ENCODE measurements around a stretch of chr19.

DNA sequence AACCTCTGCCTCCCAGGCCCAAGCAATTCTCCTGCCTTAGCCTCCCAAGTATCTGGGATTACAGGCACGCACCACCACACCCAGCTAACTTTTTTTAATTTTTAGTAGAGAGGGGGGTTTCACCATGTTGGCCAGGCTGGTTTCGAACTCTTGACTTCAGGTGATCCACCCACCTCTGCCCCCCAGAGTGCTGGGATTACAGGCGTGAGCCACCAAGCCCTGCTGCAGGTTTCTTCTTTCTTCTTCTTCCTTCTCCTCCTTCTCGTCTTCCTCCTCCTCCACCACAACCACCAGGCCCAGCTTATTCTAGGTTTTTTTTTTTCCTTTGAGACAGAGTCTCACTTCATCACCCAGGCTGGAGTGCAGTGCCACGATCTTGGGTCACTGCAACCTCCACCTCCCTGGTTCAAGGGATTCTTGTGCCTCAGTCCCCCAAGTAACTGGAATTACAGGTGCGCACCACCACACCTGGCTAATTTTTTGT is 7.1 kb downstream of the BEST2 start:
- PRO-cap, result no peak
- RAMPAGE, long total RNA, 2 experiments, result no peak in any of the 2 experiments

DNA sequence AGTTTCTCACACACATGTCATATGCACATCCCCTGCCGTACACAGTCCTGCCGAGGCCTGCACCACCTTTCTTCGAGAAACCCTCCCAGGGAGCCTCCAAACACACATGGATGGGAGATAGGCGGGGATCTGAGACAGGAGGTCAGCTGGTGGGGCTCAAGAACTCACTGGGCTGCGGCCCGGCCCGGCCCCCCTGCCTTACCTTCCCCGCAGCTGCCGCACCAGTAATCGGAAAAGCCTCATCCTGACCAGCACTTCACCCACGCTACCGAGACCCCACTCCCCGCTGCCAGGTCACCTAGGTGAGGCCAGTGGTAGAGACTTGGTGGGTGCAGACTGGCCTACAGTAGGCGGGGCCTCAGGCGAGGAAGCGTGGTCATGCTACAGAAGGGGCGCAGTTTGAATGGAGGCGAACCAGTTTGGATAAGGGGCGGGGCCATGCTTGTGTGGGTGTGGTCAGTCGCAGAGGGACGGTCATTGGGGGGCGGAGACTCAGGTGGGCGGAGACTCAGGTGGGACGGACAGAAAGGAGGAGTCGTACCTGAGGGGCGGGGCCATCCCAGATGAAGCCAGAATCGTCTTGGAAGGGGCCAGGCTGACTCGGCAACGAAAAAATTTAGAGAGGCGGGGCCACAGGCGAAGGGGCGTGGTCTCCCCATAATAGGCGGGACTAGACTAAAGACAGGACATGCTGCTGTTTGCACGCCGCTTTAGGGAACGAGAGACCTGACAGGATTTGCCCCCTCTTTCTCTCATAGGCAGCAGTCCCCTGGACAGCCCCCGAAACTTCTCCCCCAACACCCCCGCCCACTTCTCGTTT is 2.1 kb downstream of the MAST1 start:
- PRO-cap, result unidirectional peak, plus-strand start at position 572 of the sequence
- RAMPAGE, long total RNA, 2 experiments, result no peak in any of the 2 experiments

- PRO-cap, result bidirectional peak, plus-strand start at chr19:12885360, minus-strand start at chr19:12885314
- RAMPAGE, long total RNA, 2 experiments, result no peak in any of the 2 experiments
Observed at GRCh38 chr19:12884749-12885805, 1.9 kb downstream of the KLF1 start.

DNA sequence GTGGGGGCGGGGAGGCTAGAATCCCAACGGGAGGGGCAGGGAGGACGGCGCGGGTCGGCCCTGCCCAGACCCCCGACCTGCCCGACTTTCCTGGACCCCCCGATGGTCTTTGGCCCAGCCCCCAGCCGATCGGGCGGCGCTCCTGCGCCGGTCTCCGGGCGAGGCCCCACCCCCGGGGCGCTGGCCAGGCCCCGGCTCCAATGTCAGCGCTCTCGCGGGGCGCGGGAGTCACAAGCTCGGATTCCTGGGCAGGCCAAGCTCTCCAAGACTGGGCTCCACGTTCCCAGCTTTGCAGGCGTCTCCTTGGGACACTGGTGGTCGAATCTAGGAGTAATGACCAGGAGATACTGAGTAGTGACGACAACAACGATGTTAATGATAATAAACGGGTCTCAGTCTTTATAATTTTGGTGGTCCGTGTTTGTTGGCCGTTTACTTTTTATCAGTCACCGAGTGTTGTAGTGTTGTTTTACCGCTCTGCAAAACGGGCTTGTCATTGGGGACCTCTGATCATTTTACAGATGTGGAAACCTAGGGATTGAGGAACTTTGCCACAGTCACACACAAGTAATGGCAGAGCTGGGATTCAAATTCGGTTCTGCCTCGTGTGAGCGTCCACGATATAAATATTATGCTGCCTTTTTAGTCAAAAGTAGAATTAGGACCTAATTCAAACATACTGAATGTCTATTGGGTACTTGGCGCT is 564 bp downstream of the RAD23A start:
- PRO-cap, result bidirectional peak, plus-strand start at position 233 of the sequence, minus-strand start at position 155 of the sequence
- RAMPAGE, long total RNA, 2 experiments, result no peak in any of the 2 experiments

DNA sequence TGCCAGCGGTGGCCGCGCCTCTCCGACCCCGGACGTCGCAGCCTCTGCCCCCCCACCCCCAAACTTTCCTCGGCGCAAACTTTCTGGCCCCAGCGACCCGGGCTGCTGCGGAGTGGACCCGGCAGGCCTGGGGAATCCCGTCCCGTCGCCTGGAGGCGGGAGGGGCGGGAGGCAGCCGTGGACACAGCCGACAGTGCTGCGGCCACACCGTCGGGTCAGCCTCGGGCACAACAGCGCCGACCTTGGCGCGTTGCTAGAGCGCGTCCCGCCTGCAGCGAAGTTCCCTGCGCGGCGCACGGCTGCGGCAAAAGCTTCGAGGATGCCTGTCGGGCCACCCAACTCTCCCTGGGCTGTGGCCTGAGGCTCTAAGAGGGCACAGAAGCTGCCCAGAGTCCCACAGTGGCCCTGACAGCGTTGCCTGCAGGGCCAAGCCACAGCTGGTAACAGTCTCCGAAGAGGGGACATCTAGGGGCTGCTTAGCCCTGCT is 1.3 kb downstream of the NFIX start:
- PRO-cap, result bidirectional peak, plus-strand start at position 205 of the sequence, minus-strand start at position 217 of the sequence
- RAMPAGE, long total RNA, 2 experiments, result no peak in any of the 2 experiments

DNA sequence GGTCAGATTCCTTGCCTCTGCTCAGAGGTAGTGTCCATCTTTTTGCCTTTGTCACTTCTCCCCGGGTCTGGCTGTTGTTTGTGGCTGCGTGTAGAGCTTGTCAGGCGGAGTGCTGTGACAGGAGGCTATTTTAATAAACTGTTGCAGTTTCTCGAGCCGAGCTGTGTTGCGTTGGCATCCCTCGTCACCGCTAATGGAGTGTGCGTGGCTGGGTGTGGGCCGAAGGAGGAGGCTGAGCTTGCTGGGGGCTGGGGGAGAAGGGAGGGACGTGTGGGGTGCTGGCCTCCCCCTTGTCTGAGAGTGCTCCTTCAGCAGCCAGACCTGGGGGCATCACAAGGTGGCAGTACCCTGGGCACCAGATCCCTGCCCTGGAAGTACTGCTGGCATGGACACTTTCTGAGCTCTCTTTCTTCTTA is 26.8 kb downstream of the NFIX start:
- PRO-cap, result bidirectional peak, plus-strand start at position 318 of the sequence, minus-strand start at position 195 of the sequence
- RAMPAGE, long total RNA, 2 experiments, result no peak in any of the 2 experiments

DNA sequence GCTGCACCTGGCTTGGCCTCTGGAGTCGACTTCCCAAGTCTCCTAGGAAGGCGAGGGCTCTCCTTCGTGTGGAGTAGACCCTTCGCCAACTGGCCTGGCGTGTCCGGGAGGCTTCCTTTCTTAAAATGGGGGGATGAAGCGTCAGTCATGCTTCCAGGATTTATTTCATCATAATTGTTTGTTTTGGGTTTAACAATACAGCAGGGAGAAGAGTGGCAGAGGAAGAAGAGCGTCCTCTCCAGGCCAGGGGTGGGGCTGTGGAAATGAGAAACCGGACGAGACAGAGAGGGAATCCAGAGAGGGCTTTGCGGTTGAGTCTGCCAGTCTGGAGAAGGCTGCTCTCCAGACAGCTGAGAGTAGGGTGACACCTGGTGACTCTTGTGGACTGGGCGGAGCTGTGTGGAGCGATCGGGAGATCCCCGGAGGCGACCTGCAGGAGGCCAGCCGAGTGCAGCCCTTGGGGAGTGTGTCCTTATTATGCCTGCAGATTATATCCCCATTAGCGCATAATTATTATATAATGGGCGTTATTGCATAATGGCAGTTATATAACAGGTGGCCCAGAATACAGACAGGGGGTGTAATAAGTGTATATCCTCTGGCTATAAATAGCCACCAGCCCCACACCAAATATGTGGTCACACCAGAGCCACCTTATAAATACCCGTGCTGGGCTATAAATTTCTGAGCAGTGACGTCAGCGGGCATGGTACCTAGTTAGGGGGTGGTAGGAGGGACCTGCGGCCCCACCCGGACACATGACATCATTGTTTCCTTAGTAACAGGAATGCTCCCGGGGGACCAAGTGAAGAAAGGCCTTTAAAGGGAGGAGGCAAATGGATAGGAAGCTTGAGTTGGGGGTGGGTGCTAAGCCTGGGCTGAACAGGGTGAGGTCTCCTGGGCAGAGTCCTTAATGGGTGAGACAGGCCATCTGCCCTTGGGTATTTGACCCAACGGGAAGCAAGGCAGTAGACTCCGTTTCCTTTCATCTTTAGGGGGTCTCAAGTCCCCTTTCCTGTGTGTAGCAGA is 41.2 kb downstream of the NFIX start:
- PRO-cap, result bidirectional peak, plus-strand start at position 323 of the sequence, minus-strand start at position 91 of the sequence; bidirectional peak, plus-strand start at position 852 of the sequence, minus-strand start at position 634 of the sequence
- RAMPAGE, long total RNA, 2 experiments, result no peak in any of the 2 experiments

DNA sequence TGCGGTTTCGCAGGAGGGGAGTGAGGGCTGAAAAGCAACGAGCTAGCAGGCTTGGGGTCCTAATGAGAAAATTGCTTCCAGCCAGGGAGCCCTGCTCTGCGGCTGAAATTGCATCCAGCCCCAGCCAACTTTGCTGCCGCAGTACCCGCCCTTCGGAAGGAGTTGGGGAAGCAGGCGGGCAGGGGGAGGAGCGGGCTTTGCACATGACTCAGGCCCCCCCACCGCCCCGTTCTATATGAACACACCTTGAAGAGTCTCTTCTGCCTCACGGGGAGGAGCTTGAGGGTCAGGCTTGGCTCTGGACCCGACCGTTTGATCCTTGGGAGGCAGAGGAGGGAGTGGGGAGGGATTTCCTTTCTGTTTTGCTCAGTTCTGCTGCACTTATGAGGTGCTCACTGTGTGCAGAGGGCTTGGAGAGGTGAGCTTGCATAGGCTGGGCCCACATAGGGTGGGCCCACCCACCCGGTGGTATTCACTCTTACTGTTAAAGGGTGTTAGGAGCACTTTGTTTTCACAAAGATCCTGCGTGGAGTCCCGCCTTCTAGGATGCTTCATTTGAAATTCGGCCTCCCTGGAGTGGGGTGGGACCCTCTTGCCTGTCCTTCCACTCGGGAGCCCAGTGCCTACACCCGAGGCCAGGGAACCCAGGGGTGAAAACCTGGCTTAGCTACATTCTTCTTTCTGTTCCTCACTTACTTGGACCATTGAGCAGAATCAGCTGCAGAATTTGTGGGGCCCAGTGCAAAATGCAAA is 46.5 kb downstream of the LYL1 start:
- PRO-cap, result bidirectional peak, plus-strand start at position 263 of the sequence, minus-strand start at position 143 of the sequence
- RAMPAGE, long total RNA, 2 experiments, result no peak in any of the 2 experiments

DNA sequence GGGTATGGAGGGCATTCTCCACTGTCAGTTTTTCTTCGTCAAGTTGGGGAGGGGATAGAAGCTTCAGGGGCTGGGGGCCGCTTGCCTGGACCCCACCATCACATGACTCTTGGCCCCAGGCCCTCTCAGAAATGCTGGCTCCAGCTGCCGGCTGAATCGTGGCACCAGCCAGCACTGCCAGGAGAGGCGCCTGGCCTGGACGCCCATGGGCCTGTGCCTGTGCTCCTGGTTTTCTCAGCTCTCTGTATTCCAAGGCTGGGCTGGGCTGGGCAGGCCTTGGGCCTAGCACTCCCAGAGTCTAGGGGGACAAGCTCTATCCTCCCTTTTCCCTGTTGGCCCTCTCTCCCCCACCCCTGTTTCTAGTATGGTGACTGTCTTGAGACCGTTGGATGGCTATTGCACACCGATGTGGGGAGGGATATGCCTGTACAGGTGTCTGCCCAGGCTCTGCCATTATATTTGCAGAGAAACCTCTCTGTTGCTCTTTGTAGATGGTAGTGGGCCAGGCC is 38.5 kb downstream of the LYL1 start:
- PRO-cap, result no peak
- RAMPAGE, long total RNA, 2 experiments, result no peak in any of the 2 experiments

- PRO-cap, result no peak
- RAMPAGE, long total RNA, 2 experiments, result no peak in any of the 2 experiments
Observed at GRCh38 chr19:13072251-13072619, 30.4 kb downstream of the LYL1 start.

DNA sequence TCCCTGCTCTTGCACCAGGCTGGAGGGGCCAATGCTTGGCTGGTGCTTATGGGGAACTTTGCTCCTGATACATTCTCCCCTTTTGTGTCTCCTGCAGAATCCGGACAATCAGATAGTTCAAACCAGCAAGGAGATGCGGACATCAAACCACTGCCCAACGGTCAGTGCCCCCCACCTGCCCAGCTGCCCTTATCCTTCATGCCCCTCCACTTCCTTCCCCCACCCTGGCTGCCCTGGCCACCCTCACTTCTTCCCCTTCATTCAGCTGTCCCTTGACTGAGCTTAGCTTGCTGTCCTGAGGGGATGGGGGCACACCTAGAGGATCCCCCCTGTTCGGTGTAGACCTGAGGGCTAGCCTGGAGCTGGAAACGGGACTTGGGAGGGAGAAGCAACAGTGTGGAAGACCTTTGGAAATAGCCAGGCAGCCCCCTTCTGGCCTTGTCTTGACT is 29.7 kb downstream of the LYL1 start:
- PRO-cap, result no peak
- RAMPAGE, long total RNA, 2 experiments, result no peak in any of the 2 experiments

GRCh38 chr19:13076703-13077265 is 25.9 kb downstream of the LYL1 start:
- PRO-cap, result no peak
- RAMPAGE, long total RNA, 2 experiments, result no peak in any of the 2 experiments

DNA sequence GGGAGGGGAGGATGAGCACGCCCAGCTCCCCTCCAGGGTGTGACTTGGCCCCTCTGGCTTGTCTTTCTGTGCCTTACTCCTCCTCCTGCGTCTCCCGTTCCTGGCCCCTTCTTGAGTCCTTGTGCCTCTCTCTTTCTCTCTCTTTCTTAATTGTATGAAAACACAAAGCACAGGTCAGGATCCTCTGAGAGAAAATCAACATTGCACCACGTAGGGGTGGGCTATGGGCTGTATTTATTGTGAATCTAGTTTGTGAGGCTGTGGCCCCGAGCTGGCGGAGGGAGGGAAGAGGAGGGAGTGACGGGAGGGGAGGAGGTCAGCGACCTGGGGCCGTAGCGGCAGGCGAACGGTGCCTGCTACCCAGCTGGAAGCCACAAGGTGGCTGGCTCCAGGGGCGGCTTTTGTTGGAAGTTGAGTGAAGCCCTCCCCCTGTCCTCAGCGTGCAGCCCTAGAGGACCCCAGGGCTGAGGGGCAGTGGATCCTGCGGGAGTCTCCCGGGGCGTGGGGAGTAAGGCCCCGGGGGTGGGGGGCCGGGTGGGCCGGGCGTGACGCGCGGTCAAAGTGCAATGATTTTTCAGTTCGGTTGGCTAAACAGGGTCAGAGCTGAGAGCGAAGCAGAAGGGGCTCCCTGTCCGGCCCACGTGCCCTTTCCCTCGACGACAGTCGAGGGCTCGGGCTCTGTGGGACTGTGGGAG is 6.4 kb downstream of the LYL1 start:
- PRO-cap, result no peak
- RAMPAGE, long total RNA, 2 experiments, result no peak in any of the 2 experiments

- PRO-cap, result bidirectional peak, plus-strand start at chr19:13098346, minus-strand start at chr19:13098160; bidirectional peak, plus-strand start at chr19:13098693, minus-strand start at chr19:13098413
- RAMPAGE, long total RNA, 2 experiments, result no peak in any of the 2 experiments
Observed at GRCh38 chr19:13098260-13098792, 4.3 kb downstream of the LYL1 start.

- PRO-cap, result unidirectional peak, minus-strand start at chr19:13186144
- RAMPAGE, long total RNA, 2 experiments, result no peak in any of the 2 experiments
Observed at GRCh38 chr19:13186003-13186410, 35.8 kb downstream of the IER2 start.

DNA sequence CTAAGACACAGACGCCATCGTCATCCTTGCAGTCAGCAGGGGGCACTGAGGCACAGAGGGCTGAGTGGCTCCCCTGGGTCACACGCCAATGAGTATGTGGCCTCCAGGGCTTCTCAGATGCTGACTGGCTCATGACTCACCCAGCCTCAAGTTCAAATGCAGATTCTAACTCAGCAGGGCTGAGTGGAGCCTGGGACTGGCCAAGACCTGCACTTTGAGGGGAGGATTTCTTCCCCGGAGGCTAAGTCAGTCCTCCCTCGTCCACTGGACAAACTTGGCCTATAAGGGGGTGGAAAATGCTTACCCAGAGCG is 115.2 kb upstream of the CACNA1A start:
- PRO-cap, result no peak
- RAMPAGE, long total RNA, 2 experiments, result no peak in any of the 2 experiments

GRCh38 chr19:13758788-13759314 is 5.5 kb upstream of the MRI1 start:
- PRO-cap, result no peak
- RAMPAGE, long total RNA, 2 experiments, result no peak in any of the 2 experiments

- PRO-cap, result no peak
- RAMPAGE, long total RNA, 2 experiments, result no peak in any of the 2 experiments
Observed at GRCh38 chr19:13778094-13778544, 3.9 kb downstream of the C19orf53 start.

DNA sequence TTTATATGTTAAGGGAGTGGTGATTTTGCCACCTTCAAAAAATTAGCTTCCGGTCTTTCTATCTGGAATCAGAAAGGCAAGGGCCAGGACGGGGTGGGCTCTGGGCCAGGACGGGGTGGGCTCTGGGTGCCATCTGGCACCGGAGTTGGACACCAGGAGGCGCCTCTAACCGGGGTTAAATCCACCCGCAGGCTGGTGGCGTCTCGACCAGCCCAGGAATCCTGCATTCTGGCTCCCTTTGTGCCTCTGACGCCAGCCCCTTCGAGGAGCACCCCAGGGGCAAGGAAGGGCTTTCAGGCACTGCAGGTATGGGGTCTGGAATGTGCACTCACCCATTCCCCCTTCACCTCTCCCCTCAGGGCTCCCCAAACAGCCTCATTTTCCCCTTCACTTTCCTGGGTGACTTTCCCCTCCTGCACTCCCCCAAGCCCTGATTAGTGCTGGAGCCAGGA is 10.3 kb upstream of the ZSWIM4 start:
- PRO-cap, result no peak
- RAMPAGE, long total RNA, 2 experiments, result no peak in any of the 2 experiments

GRCh38 chr19:13823335-13824144 is 28.3 kb downstream of the ZSWIM4 start:
- PRO-cap, result no peak
- RAMPAGE, long total RNA, 2 experiments, result no peak in any of the 2 experiments